Foreskin keratinocyte (primary cell): ENCODE measurements around the genes ABT1, H2BC11, H4C9 and H4C11.

GRCh38 chr6:26479037-26479398 lies 21.1 kb upstream of the BTN1A1 start:
- RAMPAGE, total RNA, result no peak

- RAMPAGE, total RNA, result no peak
Observed at GRCh38 chr6:26537021-26538079, 816 bp upstream of the HMGN4 start.

- RAMPAGE, total RNA, result no peak
Observed at GRCh38 chr6:26555686-26555885, 17.4 kb downstream of the HMGN4 start.

DNA sequence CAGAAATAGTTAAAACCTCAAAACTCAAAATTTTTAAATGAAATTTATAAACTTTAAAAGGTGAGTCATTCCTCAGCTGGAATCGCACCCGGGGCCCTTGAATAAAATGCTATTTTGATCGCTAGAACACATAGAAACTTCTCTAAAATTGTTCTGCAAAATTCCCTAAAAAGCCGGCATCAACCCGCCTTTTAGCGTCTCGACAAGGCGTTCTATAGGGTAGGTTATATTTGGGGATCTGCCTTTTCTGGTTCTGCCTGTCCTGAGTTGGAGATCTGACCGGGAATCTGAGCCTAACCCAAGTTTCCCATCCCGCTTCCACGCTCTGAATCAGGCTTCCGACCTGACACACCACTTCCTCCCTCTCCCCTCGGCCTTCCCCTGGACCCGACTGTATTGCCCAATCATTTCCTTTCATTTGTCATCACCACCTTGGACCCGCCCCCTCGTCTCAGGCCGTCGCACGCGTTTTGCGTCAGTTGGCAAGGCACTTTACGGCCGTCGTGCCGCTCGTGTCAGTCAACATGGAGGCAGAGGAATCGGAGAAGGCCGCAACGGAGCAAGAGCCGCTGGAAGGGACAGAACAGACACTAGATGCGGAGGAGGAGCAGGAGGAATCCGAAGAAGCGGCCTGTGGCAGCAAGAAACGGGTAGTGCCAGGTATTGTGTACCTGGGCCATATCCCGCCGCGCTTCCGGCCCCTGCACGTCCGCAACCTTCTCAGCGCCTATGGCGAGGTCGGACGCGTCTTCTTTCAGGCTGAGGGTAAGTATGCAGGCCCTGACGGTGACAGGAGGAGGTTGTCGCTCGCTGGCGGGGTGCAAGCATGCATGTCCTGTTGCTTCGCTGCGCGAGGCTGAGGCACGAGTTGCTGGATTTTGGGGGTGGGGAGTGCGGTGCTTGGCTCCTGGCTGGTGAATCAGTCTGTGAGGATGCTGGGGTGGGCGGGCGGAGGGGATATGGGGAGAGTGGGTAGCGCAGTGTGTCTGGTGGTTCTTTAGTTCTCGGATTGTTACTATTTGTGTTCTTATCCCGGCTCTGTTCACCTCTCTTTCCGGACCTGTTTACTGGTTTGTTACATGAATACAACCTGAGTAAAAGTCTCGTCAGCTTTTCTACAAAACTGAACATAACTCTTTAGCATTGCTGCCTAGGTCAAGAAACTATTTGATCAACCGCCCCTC lies at the start of gene ABT1:
ABT1 (plus strand) TSS at position 495 of the 1,184 bp plus-strand sequence.
- RAMPAGE, total RNA, result start-site peak on the plus strand centred at position 491 of the sequence, 65 bp wide, 72 and 81 reads in 2 replicates

GRCh38 chr6:27132194-27132941 lies at the start of gene H2BC11:
Gene H2BC11, minus strand, starts transcription at chr6:27132795.
- RAMPAGE, total RNA, result no peak

DNA sequence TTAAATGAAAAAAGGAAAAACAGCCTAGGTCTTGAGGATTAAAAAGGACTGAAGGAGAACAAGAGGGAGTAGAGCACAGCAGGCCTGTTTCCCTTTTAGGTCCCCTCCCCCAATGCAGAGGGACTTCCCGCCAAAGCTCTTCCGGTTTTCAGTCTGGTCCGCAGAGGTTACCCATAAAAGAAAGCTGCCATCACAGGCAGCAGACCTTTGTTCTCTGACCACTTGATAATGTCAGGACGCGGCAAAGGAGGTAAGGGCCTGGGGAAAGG lies at the start of gene H4C9:
H4C9 (plus strand) TSS at position 202 of the 269 bp plus-strand sequence.
- RAMPAGE, total RNA, result no peak

DNA sequence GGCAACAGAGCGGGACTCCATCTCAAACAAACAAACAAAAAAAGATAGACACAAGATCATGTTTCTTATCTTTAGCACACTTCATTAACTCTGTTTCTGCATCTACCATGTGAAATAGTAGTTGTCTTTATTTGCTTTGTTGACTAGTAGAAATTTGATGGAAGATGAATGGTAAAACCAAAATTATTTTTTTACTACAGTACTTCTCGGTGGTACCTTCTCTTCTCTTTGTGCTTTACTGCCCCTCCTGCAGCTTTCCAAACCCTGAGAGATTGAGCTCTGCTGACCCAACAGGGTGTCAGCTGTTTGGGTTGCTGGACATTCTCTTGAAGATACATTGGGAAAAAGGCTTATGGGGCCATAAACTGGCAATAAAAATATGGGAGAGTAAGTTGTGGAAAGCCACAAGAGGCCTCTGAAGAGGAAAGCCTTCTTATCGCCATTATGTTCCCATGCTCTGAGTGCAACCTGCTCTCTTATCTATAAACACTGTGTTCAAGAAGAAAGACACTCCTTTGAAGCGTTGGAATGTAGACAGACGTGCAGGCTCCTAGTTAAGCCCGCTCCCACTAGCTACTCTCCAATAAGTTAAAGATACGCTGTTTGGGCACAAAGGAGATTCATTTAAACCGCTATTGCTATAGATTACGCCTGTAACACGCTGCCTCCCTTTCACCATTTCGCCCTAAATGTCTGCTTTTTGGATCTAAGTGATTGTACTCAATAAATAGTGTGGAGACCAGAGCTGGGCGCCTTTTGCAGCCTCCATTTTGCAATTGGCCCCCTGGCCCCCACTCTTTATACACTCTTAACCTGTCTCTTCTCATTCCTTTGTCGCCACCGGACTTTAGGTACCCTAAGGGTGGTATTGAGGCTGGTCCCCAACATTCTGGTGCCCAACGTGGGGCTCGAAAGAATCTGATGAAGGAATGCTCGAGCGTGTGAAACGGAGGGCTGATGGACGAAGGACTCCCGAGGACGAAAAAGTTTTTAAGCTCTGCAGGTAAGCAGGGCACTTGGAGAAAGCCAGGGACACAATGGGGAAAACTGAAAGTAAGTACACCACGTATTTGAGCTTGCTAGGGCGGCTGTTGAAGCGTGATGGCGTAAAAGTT lies 40.6 kb downstream of the H2AC12 start:
- RAMPAGE, total RNA, result no peak

- RAMPAGE, total RNA, result no peak
Observed at GRCh38 chr6:27267865-27268305, 20.4 kb downstream of the PRSS16 start.

DNA sequence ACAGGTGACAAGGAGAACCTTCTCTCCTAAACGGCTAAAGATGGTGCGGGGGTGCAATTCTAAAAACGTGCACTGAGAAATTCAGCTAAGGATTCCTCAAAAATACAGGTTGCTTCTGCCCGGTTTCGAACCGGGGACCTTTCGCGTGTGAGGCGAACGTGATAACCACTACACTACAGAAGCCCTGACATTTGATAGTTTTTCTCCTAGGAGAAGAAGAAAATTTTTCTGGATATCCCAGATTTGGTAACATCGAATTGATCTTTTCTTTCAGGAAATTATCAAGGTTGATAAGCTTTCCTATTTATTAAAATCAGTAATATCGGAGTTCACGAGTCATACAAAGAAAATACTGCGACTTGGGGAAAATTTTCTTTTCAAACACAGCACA lies 31.9 kb downstream of the POM121L2 start:
- RAMPAGE, total RNA, result no peak

- RAMPAGE, total RNA, result no peak
Observed at GRCh38 chr6:27479744-27479850, 6.7 kb upstream of the ZNF184 start.

GRCh38 chr6:27568103-27568852 lies 95.4 kb upstream of the ZNF184 start:
- RAMPAGE, total RNA, result no peak

DNA sequence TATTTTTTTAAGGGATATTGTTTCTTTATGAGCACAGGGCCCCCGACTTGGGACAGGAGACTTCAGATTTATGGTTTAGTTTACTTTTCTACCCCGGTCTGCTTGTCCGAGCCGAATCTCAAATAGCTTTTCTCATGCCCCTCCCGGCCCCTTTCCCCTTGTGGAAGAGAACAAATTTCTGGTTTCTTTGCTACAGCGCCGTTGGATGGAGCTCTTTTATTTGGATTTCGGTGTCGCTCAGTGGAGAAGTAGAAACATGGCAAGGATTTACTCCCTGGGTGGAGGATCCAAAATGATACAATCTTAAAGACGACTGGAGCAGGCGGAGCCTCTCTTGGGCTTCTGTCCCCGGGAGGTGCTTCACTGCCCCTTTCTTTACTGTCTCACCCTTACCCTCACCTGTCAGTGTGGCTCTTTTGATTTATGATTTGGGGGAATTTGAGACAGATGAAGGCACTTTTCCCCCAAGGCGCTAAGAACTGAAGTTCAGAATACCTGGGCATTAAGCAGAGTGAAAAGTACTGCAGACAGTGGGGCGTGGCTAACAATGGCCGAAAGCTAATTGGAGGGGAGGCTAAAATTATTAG lies 144.8 kb upstream of the ZNF184 start:
- RAMPAGE, total RNA, result no peak

- RAMPAGE, total RNA, result no peak
Observed at GRCh38 chr6:27618223-27618440, 145.2 kb upstream of the ZNF184 start.

DNA sequence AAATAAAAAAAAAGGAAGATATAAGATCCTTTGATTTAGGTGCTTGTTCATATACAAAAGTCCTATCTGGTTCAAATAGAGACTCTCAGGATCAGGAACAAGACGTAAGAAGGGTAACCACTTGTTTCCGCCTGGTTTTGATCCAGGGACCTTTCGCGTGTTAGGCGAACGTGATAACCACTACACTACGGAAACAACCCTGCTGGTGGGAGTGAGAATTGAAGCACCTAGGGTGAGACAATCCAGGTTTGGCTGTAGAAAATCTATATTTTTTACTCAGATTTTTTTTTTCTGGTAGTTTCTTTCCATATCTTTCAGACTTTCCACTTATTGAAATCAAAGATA lies 157.0 kb downstream of the H2BC13 start:
- RAMPAGE, total RNA, result no peak

- RAMPAGE, total RNA, result no peak
Observed at GRCh38 chr6:27687129-27687410, 120.7 kb downstream of the H2BC13 start.

GRCh38 chr6:27728361-27728702 lies 79.4 kb downstream of the H2BC13 start:
- RAMPAGE, total RNA, result no peak

DNA sequence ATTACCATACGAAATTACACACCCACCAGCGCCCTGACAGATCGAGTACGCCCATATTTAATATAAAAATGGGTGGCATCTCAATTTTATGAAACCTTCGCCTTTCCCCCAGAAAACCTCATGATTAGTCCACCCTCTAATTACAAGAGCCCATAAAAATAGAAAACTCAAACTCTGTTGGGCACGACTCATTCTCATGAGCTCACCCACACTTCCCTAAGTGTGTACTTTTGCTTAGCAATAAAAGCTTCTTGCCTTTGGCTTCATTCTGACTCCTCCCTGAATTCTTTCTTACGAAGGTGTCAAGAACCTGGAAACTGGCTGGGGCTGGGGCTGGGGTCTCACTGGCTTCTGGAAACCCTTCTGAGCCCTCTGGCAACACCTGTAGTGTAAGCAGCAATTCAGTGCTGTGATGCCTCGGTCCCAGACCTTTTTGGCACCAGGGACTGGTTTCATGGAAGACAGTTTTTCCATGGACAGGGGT lies 31.8 kb downstream of the H2BC13 start:
- RAMPAGE, total RNA, result no peak

- RAMPAGE, total RNA, result no peak
Observed at GRCh38 chr6:27813213-27813543, 1.4 kb downstream of the H2AC14 start.

GRCh38 chr6:27823628-27824366 lies at the start of gene H4C11:
Gene H4C11, plus strand, starts transcription at chr6:27824092.
- RAMPAGE, total RNA, result no peak

- RAMPAGE, total RNA, result no peak
Observed at GRCh38 chr6:27864897-27865166, 285 bp upstream of the H2AC16 start.